Melanocyte of skin (primary cell): ENCODE measurements around the genes ACVR2B, EXOG, SCN5A, SLC25A38, MYRIP and ZNF620.

- CAGE, long polyA plus RNA, 2 experiments = no peak in any of the 2 experiments
These were observed 2.1 kb downstream of the VILL start for GRCh38 chr3:37992596-37993193.

GRCh38 chr3:38009603-38010320 lies 19.2 kb downstream of the VILL start:
- CAGE, long polyA plus RNA, 2 experiments = no peak in any of the 2 experiments

DNA sequence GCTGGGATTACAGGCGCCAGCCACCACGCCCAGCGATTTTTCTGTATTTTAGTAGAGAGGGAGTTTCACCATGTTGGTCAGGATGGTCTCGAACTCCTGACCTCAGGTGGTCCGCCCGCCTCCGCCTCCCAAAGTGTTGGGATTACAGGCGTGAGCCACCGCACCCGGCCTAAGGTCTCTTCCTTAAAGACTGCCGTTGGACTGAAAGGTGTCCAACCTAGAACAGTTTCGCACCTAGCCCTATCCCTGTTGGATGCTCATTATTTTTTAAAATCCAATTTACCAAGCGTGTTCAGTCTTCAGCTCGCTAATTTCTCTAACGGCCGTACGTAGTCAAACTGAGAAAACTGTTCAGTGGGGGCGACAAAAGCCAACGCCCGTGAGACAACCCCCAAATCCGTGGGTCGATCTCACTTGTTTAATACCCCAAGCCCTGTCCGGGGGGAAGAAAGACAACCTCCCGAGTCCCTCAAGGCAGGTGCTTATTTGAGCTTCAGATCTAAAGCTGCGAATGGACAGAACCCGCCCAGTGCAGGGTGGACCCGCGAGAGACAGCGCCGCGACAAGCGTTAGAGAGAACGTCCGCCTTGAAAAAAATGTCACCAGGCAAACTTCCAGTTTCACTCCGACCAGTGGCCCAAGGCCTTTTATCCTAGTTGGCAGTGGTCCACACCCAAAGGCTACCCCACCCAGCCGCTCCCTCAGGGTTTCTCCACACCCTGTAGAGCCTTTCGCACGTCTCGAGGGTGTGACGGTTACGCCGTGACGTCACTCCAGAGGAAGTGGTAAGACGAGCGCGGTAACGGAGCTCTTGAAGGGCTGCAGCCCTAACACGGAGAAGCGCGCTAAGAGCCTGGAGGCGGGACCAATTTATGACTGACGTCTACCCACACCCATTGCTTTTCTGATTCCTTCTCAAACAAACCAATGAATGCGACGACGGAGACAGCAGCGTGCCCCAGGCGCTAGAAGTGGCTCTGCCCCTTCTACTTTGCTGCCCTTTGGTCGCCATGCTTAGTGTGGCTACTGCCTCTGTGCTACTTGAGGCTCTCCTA lies 734 bp upstream of the OXSR1 start:
- CAGE, long polyA plus RNA, 2 experiments = no peak in any of the 2 experiments

- CAGE, long polyA plus RNA, 2 experiments = no peak in any of the 2 experiments
These were observed 853 bp downstream of the XYLB start for GRCh38 chr3:38347398-38347878.

DNA sequence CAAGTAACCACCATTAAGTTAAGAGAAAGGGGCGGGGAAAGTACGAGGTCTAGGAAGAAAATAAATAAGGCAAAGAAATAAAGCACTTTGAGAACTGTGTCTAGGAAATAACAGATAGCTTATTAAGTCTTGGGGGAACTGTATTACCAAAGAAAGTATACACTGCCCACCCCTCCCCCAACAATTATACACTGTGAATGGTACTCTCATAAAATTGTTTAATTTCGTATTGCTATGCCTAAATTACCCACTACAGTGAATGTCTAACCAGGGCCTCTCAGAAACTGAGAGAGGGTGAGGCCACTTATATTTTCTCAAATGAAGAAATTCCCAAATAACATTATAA lies 3.8 kb upstream of the ACVR2B start:
- CAGE, long polyA plus RNA, 2 experiments = no peak in any of the 2 experiments

DNA sequence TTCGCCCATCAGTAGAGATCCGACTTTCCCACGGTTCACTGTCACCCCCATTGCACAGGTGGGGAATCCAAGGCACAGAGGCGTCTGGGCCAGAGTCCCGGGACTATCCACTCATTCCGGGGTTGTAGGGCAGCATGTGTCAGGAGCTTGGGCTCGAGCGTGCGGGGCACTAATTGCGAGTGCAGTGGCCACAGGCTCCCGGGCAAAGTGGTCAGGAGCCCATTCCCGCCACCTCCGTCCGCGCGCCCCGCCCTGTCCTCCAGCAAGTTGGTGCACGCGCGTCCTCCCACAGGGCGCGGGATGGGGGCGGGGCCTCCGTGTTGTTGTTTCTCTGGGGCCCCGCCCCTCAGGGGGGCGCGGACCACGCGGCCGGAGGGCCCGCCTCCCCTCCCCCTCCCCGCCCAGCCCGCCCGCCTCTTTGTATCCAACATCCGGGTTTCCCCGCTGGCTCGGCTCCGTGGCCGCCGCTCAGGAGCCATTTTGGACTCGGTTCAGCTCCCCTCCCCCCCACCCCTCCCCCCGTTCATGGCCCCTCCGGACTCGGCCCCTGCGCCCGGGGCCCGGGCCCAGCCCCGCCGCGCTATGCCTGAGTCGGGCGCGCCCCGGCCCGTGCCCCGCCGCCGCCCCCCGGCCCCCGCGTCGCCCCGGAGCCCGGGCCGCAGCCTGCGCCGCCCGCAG lies at the start of gene ACVR2B:
TSS of gene ACVR2B (plus strand) at position 447 of the 678 bp plus-strand sequence.
- CAGE, long polyA plus RNA, 2 experiments = no peak in any of the 2 experiments

GRCh38 chr3:38495939-38497134 lies at the start of gene EXOG:
Gene EXOG (plus strand): TSS chr3:38496340.
- CAGE, long polyA plus RNA, 2 experiments = no peak in any of the 2 experiments

GRCh38 chr3:38649600-38650166 lies at the start of gene SCN5A:
Gene SCN5A (minus strand): TSS chr3:38649687.
- CAGE, long polyA plus RNA, 2 experiments = no peak in any of the 2 experiments

GRCh38 chr3:39143808-39144601 lies 9.4 kb downstream of the CSRNP1 start:
- CAGE, long polyA plus RNA, 2 experiments = no peak in any of the 2 experiments

DNA sequence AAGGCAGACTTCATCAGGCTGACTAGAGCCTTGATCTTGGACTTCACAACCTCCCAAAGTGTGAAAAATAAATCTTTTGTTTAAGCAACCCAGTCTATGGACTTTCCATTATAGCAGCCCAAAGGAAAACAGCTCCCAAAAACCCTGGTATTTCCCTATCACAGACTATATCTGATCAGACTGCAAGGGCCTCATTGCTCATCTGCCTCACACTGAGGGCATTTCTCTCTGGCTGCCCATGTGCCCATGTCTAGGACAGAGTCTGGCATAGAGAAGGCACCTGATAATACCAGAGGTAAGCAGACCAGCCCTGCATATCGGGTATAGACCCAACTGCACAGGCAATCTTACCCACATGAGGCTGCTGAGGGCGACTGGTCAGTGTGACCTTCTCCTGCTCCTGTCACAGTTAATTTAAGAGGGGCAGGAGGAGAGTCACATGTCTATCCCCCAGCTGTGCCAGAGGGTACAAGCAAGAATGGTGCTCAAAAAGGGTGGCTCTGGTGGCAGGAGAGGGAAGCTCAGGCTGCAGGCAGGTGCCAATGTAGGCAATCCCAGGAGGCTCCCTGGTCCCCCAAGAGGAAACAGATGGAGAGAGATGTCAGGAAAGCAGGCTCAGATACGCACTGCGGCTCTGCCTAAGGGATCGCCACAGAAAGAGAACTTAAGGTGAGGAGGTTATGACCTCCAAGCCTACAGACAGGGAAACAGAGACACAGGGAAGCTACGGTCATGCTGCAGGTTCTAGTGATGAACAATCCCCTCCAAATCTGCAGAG lies 3.1 kb downstream of the CSRNP1 start:
- CAGE, long polyA plus RNA, 2 experiments = no peak in any of the 2 experiments

GRCh38 chr3:39151303-39151809 lies 2.0 kb downstream of the CSRNP1 start:
- CAGE, long polyA plus RNA, 2 experiments = no peak in any of the 2 experiments

DNA sequence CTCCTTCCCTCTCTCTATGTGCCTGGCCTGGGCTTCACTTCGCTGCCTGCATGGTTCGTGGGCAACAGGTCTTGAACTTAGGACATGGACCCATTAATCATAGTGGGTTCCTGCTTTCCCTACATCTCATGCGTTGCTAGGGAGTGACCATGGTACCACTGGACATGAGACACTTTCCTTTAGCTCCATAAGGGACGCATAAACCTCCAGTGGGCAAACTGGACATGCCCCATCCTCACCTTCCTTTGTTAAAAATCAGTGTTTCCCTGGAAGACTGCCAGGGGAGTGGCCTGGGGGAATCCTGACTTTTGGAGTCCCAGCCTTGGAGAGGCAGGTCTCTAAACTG lies 2.8 kb downstream of the XIRP1 start:
- CAGE, long polyA plus RNA, 2 experiments = no peak in any of the 2 experiments

- CAGE, long polyA plus RNA, 2 experiments = no peak in any of the 2 experiments
These were observed 1.7 kb upstream of the CX3CR1 start for GRCh38 chr3:39281478-39281984.

- CAGE, long polyA plus RNA, 2 experiments = start-site peak on the plus strand in 1 of 2 experiments, at chr3:39383343-39383422 at its widest, 253 to 286 reads per replicate
These were observed at the start of gene SLC25A38 for GRCh38 chr3:39382940-39384165. Gene SLC25A38 (plus strand): TSS chr3:39383370.

DNA sequence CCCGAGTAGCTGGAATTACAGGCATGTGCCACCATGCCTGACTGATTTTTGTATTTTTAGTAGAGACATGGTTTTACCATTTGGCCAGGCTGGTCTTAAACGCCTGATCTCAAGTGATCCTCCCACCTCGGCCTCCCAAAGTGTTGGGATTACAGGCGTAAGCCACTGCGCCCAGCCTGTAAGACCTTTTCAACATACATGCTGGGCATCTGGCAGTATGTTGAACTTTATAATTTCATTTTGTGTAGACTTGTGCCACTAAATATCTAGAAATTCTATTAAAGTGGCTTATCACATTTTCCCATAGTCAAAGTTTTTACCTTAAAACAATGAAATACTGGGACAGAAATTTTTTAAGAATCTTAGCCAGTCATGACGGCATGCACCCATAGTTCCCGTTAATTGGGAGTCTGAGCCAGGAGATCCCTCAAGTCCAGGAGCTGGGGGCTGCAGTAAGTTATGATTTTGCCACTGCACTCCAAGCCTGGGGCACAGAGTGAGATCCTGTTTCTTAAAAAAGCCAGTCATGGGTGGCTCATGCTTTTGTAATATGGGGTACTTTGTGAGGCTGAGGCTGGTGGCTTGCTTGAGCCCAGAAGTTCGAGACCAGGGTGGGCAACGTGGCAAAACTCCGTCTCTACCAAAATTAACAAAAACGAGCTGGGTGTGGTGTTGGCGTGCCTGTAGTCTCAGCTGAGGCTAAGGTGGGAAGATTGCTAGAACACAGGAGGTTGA lies 3.0 kb downstream of the RPSA start:
- CAGE, long polyA plus RNA, 2 experiments = no peak in any of the 2 experiments

DNA sequence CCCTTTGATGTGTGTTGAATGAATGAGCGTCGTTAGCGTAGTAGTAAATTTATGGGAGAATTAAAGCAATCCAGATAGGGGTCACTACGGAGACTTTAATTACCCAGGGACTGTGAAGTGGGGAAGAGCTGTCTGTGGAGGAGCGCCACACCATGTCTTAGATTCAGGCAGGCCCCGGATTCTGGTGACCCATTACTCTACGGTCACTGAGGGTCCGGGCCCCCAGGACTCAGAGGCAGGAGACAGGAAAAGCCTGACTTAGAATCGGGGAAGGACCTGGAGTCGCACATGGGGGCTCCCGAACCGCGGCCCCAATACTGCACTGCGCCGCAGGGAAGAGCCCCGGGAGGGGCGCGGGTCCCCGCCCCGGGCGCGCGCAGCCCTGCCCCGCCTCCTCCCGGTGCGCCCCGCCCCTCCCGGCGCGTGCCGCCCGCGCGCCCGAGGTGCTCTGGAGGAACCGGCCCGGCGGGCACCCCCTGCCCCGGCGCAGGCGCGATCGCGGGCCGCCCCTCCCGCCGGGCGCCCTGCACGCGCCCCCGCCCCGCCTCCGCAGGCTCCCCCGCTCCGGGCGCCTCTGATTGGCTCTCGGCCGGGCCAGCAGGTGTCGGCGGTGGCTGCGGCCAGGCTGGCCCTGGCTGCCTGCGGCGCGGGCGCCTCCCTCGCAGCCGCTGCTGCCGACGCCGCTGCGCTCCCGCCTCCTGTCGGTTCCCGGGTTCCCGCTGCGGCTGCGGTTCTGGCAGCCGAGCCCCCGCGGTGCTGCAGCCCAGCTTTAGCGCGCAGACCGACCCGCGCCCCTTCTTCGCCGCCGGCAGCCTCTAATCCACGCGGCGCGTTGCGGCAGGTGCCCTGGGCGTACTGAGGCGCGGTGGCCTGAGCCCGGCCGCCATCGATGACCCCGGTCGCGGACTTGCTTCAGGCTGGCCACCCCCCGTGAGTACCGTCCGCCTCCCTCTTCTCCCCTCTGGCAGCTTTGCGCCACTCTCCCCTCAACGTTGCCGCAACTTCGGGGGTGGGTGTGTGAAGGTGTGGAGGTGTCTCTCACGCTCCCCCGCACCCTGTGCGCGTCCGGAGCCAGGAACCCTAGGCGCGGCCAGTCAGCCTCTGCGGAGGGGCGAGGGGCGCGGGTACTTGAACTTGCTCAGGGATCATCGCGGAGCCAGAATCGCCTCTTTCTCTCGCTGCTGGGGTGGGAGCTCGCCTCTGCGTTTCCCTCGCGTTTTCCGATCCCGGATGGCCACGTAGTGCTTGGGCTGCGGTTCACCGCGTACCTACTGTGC lies at the start of gene MYRIP:
TSS of gene MYRIP (plus strand) at position 623 of the 1,277 bp plus-strand sequence.
- CAGE, long polyA plus RNA, 2 experiments = no peak in any of the 2 experiments

DNA sequence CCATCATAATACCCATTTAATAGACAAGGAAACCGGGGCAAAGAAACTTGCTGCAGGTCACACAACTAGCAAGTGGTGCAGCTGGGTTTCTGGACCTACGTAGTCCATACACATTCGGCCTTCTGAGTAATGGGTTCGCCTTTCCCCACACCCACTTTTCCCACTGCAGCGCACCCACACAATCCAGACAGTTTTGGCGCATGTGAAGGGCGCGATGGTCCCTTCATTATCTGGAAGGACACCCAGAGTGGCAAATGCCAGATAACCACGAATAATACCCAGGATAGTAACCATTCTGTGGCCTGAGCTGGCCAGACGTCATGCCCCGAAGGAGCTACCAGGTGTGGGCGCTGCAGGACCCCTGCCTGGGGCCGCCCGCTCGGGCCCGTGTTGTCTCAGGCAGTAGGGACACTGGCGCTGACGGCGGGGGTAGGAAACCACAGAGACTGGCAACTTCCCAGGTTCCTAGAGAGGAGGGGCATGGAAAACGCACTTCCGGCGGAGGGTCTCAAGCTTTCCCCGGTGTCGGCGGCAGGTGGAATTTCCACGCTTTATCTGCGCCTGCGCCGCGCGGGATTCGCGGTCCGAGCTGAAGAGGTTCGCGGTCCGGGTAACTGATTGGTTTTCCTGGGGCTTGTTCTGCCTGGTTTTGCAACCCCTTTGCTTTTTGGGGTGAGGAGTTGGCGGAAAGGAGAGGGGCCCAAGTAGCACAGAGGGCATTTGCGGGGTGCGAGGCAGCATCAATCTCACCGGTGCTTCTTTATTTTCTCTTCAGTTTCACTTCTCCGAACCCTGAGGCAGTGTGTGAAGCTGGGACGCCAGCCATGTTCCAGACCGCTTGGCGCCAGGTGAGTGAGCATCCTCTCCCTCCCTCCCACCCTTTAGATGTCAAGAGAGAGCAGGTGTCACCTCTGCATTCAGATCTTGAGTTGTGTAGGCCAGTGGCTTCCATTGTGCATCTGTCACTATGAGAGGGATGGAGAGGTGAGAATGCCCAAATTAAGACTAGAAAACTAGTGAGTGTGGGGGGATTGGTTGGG lies at the start of gene ZNF620:
TSS of gene ZNF620 (plus strand) at position 511 of the 1,040 bp plus-strand sequence.
- CAGE, long polyA plus RNA, 2 experiments = no peak in any of the 2 experiments

GRCh38 chr3:40584806-40585243 lies 60.1 kb downstream of the ZNF621 start:
- CAGE, long polyA plus RNA, 2 experiments = no peak in any of the 2 experiments

GRCh38 chr3:40623513-40623830 lies 98.7 kb downstream of the ZNF621 start:
- CAGE, long polyA plus RNA, 2 experiments = no peak in any of the 2 experiments

- CAGE, long polyA plus RNA, 2 experiments = no peak in any of the 2 experiments
These were observed 37.0 kb downstream of the CTNNB1 start for GRCh38 chr3:41236203-41236856.